ENCODE results near the gene CDK5R1.

DNA sequence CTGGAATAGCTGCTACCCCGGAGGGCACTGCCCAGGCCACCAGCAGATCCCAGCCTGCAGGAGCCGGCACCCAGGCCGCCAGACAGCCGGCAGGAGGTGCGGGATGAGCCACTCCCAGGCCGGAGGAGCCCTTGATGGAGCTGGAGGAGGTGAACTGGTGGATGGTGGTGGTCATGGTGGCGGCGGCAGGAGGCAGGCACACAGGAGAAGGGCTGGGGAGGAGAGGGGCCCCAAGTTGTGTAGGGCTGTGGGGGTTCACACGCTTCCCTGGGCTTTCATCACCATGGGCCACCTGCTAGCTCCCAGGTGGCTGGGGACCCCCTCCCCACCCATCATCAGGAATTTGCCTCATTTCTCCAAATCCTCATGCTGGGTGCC, 94.4 kb downstream of the GOSR1 start:
- RRBS: 68% methylated on average over 1 of the region's 9 CpGs

DNA sequence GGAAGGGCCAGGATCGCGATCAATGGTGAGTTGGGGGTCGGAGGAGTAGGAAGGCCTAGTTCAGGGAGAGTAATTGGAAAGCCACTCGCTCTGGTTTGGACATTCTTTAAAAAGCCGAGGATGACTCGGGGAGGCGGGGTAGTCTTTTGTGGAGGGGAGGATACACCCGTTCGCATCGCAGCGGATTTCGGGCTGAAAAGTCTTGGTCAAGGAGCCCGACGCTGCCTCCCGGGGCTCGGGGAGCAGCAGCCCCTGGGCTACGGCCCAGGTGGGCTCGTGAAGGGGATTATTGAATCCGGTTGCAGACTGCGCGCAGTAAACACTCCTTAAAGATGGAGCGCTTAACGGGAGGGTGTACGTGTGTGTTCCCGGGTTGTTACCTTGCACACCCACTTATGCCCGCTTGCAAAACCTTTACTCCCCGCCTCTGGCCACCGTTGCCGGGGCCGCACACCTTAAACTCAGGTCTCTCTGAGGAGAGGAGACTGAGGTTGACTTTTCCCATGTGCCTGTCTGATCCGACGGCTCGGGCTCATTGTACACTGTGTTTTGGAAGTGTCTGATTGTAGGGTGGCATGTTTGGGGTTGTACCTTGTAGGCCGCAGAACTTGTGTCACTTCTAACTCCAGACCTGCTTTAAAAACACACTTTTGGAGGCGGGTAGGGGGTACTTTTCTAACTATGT, 123.9 kb downstream of the GOSR1 start:
- RRBS: 5% methylated on average over 8 of the region's 35 CpGs

GRCh38 chr17:30707517-30708608, 116.6 kb downstream of the CRLF3 start:
- RRBS: 7% methylated on average over 2 of the region's 48 CpGs

DNA sequence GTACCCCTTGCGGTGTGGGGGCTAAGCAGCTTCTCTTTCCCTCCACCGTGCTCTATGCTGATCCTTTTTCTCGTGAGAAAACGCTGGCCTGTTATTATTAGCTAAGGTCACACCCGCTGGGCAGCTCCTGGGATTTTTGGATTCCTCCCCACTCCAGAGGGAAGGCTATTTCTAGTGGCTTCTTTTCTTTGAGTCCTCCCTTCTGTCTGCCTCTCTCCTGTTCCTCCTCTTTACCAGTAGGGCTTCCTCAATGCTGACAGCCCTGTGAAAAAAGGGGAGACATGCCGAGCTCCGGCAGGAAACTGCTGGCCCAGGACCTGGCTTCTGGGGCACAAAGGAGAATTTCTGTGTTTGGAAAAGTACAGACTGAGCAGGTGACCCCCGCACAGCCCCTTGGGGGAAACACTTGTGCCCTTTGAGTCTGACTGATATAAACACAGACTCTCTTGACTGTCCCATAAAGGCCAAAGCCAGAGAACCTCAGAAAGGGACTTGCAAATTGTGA, 14.0 kb upstream of the RNF135 start:
- RRBS: no CpG with 5 or more reads among the region's 8 CpGs

GRCh38 chr17:31051952-31052590, 42.7 kb upstream of the NF1 start:
- RRBS: no CpG with 5 or more reads among the region's 6 CpGs

DNA sequence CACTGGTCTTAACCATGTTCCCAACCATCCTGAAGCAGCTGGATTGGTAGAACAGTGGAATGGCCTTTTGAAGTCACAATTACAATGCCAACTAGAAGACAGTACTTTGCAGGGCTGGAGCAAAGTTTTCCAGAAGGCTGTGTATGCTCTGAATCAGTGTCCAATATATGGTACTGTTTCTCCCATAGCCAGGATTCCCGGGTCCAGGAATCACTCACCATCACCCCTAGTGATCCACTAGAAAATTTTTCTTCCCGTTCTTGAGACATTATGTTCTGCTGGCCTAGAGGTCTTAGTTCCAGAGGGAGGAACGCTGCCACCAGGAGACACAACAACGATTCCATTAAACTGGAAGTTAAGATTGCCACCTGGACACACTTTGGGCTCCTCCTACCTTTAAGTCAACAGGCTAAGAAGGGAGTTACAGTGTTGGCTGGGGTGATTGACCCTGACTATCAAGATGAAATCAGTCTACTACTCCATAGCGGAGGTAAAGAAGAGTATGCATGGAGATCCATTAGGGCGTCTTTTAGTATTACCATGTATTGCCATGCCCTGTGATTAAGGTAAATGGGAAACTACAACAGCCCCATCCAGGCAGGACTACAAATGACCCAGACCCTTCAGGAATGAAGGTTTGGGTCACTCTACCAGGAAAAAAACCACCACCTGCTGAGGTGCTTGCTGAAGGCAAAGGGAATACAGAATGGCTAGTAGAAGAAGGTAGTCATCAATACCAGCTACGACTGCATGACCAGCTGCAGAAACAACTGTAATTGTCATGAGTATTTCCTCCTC, 92.9 kb downstream of the NF1 start:
- RRBS: no CpG with 5 or more reads among the region's 7 CpGs

DNA sequence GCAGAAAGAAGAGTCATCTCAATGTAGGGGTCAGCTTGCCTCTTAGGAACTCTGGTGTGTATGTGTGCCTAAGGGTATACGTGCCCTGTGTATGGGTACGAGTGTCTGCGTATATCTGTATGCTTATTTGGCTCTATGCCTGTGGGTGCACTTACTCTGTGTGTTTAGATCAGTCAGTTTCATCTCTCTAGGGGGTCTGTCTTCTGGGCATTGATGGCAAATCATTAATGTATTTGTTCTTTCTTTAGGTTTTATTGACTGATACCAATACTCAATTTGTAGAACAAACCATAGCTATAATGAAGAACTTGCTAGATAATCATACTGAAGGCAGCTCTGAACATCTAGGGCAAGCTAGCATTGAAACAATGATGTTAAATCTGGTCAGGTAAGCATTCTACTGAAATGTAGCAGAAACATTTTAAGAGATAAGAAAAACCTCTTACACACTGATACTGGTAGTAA, 67.4 kb downstream of the OMG start:
- RRBS: no CpG with 5 or more reads among the region's 3 CpGs

DNA sequence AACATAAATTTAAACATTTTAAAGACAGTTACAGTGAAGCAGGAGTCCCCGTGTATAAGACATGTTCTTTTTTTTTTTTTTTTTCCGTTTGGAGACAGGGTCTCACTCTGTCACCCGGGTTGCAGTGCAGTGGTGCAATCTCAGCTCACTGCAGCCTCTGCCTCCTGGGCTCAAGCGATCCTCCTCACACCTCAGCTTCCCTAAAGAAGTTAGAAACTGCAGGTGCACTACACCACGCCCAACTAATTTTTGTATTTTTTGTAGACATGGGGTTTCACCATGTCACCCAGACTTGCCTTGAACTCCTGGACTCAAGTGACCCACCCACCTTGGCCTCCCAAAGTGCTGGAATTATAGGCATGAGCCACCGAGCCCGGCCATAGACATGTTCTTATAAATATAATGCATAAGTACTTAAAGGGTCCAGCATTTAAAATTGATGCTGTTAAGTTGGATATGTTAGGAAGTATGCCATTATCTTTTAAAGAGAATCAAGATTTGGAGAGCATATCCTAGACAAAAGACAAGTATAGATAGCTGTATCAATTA, 2.9 kb downstream of the EVI2B start:
- RRBS: no CpG with 5 or more reads among the region's 7 CpGs

DNA sequence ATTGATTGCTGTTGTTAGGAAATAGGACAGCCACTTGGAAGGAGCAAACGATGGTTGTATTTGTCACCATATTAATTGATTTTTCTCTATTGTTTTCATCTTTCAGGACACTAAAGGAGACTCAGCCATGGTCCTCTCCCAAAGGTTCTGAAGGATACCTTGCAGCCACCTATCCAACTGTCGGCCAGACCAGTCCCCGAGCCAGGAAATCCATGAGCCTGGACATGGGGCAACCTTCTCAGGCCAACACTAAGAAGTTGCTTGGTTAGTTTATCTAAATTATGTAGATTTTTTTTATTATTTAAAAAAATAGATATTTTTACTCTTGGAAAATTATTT, 30.7 kb upstream of the EVI2A start:
- RRBS: no CpG with 5 or more reads among the region's 3 CpGs

DNA sequence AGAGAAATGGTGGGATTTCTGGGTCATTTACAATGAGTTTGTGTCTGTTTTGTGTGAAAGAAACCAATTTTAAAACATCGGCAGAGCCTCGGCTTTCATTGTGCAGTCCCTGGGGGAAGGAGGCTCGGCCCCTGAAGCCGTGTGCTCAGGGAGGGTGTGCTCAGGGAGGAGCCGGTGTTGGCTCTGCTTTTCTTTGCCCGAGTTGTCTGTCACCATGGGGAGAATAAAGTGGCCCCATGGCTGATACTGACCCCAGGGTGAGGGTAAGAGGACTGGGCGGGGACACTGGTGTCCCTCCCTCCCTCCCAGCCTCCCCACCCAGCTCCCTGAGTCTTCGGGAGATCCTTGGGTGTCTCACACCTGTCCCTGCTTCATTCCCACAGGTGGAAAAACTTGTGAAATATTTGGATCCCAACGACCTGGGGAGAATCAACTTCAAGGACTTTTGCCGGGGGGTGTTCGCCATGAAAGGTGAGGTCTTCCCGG, 40.0 kb downstream of the RAB11FIP4 start:
- RRBS: no CpG with 5 or more reads among the region's 12 CpGs

DNA sequence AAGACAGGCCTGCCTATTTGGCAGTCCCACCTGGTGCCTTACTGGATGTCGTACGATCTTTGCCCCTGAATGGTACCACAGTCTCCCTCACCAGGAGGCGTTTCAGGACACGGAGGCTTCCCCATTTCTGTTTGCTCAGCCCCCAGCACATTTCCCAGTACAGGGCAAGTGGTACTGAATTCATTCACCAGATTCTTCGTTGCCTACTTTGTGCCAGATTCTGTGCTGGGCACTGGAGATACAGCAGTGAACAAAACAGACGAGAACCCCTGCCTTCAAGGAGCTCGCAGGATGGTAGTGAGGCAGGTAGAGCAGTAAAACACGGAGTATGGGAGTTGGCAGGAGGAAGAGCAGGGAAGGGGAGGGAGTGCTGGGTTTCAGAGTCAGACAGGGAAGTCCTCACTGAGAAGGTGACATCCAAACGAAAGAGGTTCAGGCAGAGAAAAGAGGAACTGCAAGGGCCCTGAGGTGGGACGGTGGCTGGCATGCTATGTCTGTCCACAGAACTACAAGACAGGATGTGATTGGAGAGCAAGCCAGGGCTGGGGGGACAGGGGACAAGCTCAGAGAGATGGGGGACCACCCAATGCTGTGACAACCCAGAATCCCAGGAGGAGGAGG, 99.7 kb downstream of the RAB11FIP4 start:
- RRBS: no CpG with 5 or more reads among the region's 10 CpGs

DNA sequence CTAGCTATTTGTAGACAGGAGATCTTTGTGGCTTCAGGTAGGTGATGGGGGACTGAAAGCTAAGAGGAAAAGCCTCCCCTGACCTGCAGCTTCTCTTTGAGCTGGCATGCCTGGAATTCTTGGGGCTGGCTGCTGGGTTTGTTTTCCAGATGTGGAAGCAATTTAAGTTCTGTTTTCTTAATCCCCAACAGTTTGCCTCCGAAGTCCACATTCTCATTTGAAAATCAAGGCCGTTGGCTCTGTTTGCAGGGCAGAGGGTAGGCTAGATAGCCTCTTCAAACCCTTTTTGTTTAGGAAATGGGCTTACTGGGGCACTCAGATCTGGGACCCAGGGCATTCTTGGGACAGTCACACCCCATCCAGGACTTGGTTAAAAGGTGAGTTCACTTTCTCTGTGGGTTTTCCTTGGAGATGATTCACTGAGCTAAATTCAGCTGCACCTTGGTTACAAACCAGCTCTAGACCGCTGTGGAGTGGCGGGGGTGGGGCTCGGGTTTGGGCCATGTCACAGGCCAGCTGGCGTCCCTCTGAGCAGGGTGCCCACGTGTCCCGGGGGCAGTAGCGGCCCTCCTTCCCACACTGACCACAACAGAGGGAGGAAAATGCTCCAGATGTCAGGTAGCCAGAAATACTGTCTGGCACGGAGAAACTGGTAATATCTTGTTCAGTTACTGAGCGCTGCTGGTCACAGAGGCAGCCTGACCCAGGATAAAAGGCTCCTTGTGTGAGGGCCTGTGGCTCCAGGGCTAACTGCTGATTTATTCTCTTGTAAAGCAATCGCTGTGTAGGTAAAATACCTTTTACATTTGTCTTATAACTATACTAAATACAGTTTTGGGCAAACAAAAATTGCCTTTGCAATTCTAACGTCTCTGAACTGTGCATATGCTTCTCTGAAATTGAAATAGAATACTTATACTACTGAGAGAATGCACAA, 108.6 kb downstream of the RAB11FIP4 start:
- RRBS: no CpG with 5 or more reads among the region's 13 CpGs

- RRBS: no CpG with 5 or more reads among the region's 10 CpGs
Measured at GRCh38 chr17:31510977-31511645, 119.6 kb downstream of the RAB11FIP4 start.

DNA sequence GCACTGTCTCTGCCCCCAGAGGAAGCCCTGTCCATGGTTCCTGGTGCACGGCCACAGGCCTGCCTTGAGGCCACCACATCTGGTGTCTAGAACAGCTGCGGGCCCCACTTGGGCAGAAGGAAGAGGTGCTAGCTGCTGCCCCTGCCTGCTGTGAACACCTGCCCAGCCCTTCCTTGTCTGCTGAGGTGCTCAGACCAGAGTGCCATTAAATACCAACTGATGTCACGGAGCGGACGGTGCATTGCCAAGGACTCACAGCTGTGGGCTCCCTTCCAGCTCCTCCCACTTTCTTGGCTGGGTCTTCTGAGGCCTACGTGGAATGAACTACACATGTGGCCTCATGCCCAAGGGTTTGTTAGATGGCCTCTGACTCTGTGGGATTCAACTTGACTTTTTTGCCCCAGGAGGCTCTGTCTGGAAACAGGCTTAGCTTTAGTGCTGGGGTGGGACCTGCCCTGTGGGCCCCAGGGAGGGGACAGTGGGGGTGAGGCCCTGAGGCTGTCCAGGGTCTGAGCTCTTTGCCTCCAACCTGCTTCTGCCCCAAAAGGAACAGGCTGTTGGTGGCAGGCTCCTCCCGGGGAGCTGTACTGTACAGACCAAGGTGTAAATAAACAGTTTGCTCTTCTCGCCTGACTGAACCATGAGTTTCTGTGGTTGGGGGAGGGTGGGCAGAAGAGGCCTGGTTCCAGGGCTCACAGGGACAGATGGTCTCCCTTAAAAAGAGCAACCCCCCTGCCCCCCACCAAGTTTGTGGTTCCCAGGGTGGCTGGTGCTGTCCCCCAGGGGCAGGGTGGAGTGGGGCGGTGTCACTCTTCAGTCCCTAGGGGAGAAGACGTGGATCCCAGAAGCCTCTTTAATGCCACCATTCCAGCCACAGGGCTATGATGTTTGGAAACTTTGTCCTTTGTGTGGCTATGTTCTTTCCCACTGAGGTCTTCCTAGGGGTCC, 146.4 kb downstream of the RAB11FIP4 start:
- RRBS: no CpG with 5 or more reads among the region's 10 CpGs

DNA sequence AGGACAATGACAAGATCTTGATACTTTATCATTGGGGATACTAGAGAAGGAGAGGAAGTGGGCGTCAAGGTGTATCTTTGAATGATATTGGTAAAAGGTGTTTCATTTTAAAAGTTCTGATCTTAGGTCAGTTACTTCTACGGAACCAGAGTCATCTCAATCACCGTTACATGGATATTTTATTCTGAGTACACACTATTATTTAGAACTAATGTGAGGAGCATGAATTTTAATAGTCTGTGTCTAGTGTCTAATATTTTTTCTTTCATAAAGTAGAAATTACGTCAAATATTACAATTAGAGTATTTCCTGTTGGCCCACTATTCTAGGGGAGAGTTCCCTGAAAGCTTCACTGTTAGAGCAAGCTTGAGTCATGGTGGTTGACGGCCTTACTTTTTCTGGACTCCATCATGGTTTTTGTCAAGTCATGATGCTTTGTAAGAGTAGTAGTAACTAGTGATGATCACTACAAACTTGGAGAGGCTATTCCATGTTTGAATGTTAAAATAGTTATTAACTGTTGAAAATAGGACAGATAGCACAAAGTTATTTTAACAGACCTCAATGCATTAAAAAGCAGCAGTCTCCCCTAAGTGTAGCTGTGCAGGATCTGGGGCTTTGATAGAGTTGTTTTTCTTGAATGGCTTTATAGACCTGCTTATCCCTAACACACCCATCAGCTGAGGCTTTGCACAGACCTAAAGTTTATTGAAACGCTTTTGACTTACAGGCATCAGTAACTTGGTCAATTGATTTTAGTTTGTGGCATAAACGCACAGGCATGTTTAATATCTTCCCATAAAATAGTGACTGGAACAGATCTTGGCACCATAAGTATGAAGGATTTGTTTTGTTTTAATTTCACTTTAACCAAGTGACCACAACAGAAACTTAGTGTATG, 1.7 kb downstream of the PSMD11 start:
- RRBS: no CpG with 5 or more reads among the region's 7 CpGs

DNA sequence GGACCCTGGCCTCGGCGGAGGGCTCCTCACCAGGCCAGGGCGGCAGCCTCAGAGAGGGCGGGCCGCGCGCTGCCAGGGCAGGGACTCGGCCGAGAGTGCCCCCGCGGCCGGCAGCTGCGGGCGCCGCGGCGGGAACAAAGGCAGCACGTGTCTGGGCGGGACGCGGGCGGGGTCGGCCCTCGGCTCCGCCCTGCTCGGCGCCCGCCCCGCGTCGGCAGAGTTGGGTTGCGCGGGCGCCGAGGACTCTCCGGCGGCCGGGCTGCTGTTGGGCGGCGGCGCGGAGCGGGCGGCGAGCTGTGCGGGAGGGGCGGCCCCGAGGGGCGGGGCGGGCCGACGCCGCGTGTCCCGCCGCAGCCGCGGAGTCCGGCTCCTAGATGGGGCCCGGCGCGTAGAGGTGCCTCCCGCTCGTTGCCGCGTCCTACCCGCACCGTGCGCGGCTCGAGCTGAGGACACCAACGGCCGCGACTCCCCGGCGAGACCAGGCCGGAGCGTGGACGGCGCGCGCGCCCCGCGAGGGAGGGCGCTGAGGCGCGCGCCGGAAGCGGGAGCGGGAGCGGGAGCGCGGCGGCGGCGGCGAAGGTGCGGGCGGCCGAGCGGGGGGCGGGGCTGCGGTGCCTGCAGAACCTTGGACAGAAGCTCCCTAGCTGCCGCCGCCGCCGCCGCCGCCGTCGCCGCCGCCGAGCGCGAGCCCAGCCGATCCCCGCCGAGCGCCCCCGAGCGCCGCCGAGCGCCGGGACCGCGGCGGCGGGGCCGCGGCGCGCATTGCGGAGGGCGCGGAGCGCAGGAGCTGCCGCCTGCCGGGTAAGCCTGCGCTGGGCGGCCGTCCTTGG, at the start of gene CDK5R1:
Gene CDK5R1, plus strand, starts transcription at position 632 of the 830 bp plus-strand sequence.
- RRBS: 5% methylated on average over 62 of the region's 145 CpGs

DNA sequence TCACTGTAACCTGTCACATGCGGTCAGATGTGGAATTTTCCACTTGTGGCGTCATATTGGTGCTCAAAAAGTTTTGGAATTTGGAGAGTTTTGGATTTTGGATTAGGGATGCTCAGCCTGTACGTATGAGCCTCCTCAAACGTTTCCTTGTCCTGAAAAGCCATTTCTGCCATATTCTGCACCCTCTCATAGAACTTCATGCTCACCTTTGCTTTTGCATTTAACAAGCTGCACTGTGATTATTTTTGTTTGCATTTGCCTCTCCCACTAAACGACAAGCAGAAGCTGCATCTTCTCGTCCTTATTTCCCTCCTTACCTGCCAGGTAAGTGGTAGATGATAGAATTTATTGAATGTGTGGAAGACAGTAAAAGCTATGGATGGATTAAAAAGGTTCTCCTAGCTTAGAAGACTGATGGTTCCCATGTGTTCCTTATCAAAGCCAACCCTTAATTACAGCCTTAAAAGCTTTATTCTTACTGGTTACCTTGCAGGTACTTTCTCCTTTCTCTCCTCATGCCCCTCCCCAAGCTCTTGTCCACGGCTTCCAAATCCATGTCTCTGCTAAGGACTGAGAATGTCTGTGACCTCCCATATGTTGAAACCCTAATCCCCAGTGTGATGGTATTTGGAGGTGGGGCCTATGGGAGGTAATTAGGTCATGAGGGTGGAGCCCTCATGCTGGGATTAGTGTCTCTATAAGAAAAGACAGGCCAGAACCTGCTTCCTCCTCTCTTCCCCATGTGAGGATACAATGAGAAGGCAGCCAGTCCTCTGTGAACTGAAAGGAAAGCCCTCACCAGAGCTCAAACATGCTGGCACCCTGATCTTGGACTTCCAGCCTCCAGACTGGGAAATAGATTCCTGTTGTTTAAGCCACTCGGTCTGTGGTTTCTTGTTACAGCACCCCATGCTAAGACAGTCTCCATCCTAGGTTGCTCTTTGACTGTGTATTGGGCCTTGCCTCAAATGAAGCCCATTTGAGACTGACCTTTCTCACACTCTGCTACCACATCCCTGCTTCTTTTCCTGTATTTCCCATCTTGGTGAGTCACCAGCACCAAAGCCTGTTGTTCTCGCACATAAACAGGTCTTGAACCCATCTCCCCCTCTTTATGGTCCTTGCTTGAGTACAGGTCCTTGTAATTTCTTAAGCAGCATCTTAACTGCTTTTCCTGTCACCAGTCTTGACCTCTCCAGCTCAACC, 134.7 kb downstream of the CDK5R1 start:
- RRBS: no CpG with 5 or more reads among the region's 9 CpGs

DNA sequence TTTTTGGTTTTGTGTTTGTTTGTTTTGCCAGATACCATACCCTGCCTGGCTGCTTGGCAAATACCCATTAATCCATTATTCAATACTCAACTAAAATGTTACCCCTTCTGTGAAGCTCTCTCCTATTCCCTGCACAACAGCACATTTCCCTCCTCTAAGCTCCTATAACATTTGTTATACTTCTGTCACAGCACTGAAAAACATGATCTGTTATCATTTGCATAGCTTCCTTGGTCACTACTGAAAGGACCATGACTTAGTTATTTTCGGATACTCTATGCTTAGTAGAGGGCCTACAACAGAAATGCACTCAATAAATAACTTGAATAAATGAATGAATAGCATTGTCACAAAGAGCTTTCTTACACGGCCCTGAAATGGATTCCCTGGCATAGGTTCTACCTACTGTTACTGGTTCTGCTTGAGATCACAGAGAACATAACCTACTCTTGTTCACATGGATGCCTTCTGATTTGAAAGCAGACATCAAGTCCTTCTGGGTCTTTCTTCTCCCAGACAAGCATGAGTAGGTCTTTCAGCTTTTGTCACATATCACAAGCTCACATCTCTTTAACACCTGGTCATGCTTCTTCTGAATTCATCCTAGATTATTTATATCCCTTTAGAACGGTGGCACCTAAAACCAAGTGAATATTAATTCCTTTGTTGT, 41.6 kb downstream of the MYO1D start:
- RRBS: no CpG with 5 or more reads among the region's 3 CpGs

GRCh38 chr17:32954499-32955069, 26.6 kb downstream of the TMEM98 start:
- RRBS: no CpG with 5 or more reads among the region's 11 CpGs